ENCODE measurements around the gene TTC3.

GRCh38 chr21:36112620-36113507, 22.0 kb upstream of the CBR3 start:
- PRO-cap = no peak
- RAMPAGE, long total RNA = no peak

- PRO-cap = no peak
- RAMPAGE, long total RNA = no peak
Observed at GRCh38 chr21:36288508-36288999, 31.4 kb upstream of the MORC3 start.

GRCh38 chr21:36368922-36370192, 15.8 kb upstream of the CHAF1B start:
- PRO-cap = no peak
- RAMPAGE, long total RNA = no peak

DNA sequence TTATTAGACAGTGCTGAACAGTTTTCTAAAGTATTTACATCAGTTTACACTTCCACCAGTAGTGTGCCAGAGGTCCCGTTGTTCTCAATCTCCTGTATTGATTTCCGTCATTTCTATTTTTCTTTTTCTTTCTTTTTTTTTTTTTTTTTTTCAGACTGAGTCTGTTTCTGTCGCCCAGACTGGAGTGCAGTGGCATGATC, 2.9 kb upstream of the CHAF1B start:
- PRO-cap = no peak
- RAMPAGE, long total RNA = no peak

GRCh38 chr21:36593158-36593530, 105.8 kb upstream of the SIM2 start:
- PRO-cap = no peak
- RAMPAGE, long total RNA = no peak

DNA sequence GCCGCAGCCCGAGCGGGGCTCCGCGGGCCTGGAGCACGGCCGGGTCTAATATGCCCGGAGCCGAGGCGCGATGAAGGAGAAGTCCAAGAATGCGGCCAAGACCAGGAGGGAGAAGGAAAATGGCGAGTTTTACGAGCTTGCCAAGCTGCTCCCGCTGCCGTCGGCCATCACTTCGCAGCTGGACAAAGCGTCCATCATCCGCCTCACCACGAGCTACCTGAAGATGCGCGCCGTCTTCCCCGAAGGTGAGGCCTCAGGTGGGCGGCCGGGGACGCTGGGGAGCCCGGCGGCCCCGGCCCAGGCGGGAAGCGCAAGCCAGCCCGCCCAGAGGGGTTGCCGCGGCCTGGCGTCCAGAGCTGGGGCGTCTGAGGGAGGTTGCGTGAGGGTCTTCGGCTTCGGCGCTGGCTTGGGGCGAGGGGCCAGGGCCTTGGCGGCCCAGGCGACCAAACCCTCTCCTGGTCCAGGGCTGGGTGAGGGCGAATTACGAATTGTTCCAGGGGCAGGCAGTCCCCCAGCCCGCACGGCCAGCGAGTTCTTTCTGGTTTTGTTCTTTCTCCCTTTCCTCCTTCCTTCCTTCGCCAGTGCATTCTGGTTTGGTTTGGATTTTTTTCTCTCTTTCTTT, 873 bp downstream of the SIM2 start:
- PRO-cap = no peak
- RAMPAGE, long total RNA = no peak

DNA sequence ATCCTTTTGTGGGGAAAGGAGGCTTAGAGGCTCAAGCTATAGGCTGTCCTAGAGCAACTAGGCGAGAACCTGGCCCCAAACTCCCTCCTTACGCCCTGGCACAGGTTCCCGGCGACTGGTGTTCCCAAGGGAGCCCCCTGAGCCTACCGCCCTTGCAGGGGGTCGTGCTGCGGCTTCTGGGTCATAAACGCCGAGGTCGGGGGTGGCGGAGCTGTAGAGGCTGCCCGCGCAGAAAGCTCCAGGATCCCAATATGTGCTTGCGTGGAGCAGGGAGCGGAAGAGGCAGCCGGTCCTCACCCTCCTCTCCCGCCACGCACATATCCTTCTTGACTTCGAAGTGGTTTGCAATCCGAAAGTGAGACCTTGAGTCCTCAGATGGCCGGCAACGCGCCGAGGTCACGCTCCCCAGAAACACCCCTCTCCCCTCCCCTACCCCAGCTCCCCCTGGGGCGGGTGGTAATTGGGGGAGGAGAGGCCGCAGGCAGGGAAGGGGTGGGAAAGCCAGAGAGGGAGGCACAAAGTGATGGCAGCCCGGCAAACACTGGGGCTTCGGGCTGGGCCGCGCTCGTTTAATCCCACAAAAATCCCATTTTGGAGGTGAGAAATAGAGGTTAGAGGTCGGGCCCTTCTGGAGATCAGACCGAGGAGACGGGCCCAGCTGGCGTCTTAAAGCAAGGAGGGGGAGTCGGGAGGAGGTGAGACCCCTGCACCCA, 6.2 kb downstream of the SIM2 start:
- PRO-cap = no peak
- RAMPAGE, long total RNA = no peak

- PRO-cap = no peak
- RAMPAGE, long total RNA = no peak
Observed at GRCh38 chr21:36966999-36967300, 481 bp upstream of the HLCS start.

- PRO-cap = unidirectional peak, plus-strand start at chr21:37073271
- RAMPAGE, long total RNA = start-site peak on the minus strand at chr21:37073025-37073120, 484 and 300 reads in 2 replicates
Observed at GRCh38 chr21:37072950-37073600, at the start of gene TTC3. Gene TTC3 (plus strand): TSS chr21:37073254.

GRCh38 chr21:37202570-37203243, 64.4 kb downstream of the VPS26C start:
- PRO-cap = no peak
- RAMPAGE, long total RNA = no peak

DNA sequence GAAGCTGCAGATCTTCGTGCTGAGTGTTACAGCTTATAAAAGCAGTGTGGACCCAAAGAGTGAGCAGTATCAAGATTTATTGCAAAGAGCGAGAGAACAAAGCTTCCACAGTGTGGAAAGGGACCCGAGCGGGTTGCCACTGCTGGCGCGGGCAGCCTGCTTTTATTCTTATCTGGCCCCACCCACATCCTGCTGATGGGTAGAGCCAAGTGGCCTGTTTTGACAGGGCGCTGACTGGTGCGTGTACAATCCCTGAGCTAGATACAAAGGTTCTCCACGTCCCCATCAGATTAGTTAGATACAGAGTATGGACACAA, 15.4 kb upstream of the VPS26C start:
- PRO-cap = no peak
- RAMPAGE, long total RNA = no peak

- PRO-cap = no peak
- RAMPAGE, long total RNA = no peak
Observed at GRCh38 chr21:37338510-37339581, 27.7 kb upstream of the DYRK1A start.

DNA sequence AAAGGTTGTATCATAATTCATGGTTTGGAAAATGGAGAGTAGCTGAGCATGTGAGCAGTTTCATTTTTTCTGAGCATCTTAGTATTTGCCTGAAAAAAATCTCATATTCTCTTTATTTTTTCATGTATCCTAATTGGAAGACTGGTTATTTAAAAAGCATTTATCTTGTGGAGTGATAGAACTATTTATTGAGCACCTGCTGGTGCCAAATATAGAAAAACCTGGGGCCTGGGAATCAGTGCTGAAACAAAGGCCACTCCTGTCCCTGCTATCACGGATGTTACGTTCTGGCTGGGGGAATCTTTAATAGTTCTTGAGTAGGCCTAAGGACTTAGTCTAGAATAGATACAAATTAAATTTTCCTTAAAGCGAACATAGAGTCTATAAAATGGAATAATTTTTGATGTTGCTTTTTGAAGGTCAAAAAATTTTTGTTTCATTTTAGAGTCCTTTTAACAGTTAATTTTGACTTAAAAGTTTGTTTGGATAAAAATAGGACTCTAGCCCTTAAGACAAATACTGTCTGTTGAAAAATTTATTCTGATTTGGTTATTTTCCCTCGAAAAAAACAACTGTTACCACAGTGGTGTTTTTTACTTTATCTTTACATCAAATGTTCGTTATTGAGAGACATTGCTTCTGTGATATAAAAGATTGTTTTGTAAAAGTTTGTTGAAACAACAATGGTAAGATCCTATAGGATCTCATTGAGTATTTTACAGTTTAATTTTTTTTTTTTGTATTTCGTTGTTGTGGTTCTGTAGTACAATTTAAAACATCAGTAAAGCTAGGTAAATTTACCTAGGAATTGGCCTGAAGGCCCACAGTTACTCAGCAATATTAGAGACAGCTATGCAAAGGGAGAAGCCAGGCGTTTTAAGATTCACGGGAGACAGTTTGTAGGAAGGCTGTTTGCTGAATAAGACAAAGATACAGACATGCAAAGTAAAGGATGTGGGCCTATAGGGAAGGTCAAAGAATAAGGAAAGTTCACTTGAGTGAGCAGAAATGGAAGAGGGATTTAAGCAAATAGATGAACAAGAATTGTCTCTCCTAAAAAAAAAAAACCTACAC, 13.4 kb downstream of the DYRK1A start:
- PRO-cap = no peak
- RAMPAGE, long total RNA = no peak

DNA sequence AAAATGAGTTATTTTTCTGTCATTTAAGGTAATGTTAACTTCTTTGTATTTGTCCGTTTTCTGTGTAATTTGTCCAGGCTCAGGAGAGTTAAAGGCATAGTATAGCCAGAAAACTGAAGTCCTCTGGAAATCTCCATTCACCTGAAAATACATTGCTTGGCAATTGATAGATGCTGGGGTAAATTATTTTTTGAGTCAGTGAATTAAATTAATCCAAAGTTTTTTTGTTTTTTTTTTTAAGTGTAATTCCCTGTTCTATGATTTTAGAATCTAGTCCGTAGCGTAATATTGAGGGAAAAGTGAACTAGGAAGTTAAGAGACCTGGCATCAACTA, 29.7 kb downstream of the DYRK1A start:
- PRO-cap = no peak
- RAMPAGE, long total RNA = no peak

DNA sequence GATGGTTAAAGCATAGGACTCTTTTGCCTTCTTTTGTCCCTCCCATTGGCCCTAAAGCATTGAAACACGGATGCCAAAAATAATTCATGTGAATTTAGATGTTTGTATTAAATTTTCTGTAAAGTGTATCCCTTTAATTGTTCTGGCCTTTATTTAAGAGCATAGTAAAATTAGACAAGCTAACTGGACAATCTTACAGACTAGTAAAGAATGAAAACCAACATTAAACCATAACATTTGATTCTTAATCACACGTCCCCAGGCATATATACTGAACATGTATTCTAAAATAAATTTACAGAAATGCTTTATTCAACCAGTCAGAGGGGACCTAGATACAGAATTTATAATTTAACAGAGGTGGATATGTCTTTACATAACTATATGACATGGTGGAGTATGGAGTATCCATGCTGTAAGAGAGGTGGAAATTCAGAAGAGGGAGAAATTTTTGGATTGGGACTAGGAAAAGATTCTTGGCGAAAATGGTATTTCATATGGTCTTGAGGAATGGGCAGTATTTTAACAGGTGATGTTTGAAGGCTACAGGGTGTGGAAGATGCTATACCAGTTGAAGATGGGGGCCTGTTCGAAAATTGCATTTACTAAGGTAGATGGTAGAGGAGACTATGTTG, 70.0 kb downstream of the DYRK1A start:
- PRO-cap = no peak
- RAMPAGE, long total RNA = no peak

DNA sequence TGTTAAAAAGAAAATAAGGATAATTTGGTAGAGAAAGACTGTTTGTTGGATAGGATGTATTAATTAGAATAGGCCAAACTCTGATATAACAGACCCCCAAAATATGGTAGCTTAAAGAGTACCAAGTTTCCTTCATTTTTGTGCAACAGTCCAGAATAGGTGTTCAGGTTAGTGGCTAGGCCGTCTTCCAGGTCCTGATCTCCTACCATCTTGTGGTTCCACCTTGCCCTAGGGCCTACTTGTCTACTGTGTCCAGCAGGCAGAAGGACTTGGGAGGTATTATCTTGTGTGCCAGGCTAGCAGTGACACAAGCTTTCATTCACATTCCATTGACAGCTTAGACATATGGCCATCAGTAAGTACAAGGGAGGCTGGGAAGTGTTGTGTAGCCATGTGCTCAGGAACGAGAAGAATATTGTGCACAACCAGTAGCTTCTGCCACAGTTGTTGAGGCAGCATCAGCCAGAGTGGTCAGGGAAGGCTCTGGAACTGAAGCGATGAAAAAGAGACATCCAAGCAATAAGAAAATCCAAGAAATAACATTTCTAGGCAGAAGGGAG, 144.0 kb downstream of the DYRK1A start:
- PRO-cap = no peak
- RAMPAGE, long total RNA = no peak

DNA sequence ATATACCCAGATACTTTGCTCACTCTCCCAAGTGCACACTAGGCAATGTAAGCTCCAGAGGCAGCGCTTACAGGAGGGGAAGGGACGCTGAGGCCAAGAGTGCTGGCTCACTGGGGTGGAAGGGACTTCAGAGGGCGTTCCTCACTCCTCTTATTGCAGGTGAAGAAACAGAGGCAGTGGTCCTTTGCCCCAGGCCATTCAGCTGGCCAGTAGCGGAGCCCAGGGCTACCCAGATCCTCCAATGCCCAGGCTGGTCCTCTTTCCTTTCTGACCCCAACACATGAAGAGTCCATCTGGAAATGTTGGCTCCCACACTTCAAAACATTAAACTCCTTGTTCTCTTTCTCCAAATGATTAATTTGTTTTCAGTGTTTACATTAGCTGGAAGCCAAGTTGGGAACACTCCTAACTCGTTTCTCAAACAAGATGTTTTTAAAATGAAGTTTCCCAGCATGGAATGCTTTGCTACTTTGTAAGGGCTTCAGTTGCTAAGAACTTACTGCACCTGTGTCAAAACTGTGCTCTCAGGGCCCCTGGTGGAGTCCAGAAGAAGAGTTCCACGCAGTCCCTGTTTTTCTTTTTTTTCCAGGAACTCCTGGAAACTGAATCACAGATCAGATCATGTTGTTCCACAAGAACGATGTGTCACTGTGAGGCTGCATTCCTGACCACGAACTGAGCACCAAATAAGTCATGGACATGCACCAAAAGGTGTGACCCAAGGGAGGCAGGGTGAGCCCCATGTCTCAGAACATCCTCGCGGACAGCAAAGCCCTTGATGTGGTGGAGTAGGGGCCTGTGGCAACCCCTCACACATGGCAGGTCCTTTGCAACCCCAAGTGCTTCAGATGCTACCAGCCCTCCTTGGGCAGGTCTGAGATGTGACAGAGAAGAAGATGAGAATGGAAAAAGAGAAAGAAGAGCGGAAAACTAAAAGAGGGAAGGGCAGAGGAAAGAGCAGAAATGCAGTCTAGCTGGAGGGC, 257.4 kb downstream of the KCNJ6 start:
- PRO-cap = no peak
- RAMPAGE, long total RNA = no peak

- PRO-cap = no peak
- RAMPAGE, long total RNA = no peak
Observed at GRCh38 chr21:37886580-37887102, 29.6 kb downstream of the KCNJ6 start.

- PRO-cap = no peak
- RAMPAGE, long total RNA = no peak
Observed at GRCh38 chr21:38234779-38235182, 22.0 kb upstream of the KCNJ15 start.

- PRO-cap = no peak
- RAMPAGE, long total RNA = no peak
Observed at GRCh38 chr21:38303162-38303762, 46.5 kb downstream of the KCNJ15 start.